PC-3 (cell line): ENCODE measurements around a stretch of chr15.

DNA sequence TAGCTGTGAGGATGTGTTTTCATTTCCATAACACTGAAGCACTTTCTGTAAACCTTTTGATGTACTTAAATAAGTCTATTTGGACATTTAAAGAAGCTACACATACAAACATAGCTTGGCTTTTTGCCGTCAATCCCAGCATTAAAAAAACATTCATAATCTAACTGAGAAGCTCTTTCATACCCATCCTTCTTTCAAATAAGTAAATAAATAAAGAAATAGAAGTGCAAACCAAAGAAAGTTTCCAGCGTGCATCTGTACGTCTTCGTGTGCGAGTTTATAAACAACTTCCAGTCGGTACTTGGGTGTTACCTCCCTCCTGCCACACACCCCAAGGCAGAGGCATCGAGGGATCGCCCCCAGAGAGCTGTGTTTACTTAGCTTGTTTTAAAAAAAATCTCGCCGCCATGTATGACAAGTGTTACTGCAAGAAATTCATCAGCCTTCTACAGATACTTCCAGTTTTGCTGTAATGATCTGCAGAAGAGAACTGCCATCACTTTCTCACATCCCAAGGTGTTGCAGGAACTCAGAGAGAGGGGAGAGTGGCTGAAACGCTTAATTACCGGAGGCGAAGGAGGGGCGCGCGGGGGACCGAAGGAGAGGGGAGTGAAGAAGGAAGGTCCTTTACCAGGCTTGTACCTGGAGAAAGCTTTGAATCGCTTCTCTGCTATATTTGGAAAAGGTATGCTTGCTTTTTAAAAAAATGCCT lies 9.0 kb upstream of the MEIS2 start:
- RAMPAGE, long total RNA: no peak

DNA sequence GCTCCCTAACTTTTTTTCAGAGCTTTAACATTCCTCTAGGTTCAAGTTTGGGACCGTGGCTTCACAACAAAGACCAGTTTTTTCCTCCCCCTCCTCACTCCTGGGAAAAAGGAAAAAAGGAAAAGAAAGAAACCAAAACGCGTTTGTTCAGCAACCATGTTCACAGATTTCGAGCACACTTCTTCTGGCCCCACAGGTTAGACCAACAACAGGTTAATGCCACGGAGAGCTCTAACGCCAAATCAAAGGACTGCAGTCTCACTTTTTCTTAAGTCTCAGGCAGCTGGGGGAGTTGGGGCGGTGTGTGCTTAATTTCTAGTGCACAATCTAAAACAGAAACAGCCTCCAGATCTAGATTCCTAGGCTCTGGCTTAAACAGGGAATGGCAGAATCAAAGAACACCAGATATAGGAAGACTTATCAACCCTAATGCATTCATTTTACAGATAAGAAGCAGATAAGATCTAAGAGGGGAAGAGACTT lies 139.1 kb downstream of the TMCO5A start:
- RAMPAGE, long total RNA: no peak

DNA sequence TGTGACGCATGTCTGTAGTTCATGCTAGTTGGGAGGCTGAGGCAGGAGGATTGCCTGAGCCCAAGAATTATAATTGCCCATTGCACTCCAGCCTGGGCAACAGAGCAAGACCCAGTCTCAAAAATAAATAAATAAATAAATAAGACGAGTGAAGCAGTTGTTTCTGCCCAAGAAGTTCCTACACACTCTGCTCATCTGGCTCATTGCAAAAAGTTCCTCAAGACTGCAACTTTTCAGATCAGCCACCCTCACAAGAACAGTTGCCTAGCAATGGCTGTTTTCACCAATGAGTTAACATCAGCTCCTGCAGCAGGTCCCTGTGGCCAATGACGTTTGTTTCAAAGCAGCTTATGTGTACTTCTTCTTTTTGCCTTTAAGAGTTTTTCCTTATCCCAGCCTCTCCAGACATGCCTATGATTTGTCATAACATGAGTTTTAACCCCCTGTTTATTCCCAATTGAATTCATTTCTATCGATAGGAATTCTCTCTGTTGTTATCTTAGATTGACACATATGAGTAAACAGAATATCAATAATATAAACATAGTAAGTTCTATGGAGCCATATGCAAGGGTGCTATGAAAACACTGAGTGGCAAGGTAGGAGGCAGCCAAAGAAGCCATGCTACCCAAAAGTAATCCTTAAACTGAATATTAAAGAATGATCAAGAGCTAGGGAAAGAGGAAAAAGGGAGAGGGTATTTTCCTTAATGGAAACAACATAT lies 118.3 kb upstream of the SPRED1 start:
- RAMPAGE, long total RNA: no peak

- RAMPAGE, long total RNA: no peak
Observed at GRCh38 chr15:38531470-38531854, 33.2 kb downstream of the RASGRP1 start.

DNA sequence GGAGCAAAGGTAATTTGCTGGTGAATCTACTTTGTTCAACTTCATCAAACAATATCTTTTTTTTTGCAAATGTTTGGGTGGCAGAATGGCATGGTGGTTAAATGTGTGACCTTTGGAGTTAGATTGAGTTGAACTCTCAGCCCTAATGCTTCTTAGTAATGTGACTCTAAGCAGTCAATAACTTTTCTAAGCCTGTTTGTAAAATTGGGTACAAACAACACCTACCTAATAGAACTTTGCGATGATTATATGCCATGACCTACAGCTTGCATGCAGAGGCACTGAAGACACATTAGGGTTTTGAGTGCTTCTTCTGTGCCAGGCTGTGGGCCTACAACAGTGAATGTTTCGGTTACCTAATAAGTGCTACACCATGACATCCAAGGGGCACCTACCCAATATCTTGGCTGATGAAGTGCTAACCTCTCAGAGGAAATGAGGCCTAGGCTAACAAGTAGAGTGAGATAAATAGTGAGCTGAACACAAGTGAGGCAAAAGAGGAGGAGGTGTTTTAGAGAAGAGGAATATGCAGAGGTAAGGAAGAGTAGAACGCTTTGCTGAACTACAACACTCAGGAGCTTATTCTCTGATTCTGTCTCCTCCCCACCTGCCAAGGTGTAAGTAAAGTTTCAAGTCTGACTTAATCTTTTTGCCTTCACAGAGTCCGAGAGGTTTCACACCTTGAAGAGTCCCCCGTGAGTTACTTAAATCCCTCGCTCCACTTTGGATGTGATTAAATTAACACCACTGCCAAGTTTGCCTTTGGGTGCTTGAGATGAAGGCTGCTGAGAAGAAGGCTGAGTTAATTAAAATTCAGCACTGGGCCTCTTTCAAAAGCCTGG lies 12.2 kb upstream of the RASGRP1 start:
- RAMPAGE, long total RNA: no peak

DNA sequence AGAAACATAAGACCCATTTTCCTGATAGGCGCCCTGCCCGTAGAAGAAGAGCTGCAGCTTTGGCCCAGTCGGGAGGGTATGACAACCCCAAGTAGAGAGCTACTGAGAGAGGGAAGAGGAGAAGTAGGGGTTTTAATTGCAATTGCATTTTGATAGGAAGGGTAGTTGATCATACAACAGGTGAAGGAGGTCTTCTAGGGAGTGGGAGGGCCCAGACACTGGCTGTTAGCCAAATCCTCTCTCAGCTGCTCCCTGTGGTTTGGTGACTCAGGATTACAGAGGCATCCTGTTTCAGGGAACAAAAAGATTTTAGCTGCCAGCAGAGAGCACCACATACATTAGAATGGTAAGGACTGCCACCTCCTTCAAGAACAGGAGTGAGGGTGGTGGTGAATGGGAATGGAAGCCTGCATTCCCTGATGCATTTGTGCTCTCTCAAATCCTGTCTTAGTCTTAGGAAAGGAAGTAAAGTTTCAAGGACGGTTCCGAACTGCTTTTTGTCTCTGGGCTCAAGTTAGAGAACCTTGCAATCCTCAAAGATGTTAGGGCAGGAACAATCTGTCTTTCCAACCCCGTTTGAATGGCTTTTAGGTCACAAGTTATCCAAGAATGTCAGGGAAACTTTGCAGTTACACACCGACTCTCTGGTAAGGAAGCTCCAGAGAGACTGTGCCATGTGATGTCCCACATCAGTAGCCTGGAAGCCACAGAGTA lies 408.8 kb upstream of the THBS1 start:
- RAMPAGE, long total RNA: no peak

DNA sequence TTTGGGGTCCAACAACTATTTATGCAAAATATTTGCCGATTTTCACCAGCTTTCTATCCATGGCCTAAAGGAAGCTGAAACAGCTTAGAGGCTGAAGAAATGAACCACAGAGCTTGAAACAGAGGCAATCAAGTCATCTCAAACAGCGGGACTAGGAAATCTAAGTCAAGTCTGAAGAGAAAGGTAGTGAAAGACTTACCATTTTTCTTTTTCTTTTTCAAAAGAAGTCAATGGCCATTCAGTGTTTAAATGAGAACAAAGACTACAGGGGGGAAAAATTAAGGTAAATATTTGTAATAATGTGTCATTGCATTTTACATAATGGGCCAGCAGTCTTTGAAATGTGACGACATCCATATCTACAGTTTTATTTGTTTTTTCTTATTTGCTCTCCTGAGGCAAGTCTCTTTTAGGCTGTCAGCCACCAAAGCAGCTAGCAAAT lies 307.2 kb upstream of the THBS1 start:
- RAMPAGE, long total RNA: no peak

DNA sequence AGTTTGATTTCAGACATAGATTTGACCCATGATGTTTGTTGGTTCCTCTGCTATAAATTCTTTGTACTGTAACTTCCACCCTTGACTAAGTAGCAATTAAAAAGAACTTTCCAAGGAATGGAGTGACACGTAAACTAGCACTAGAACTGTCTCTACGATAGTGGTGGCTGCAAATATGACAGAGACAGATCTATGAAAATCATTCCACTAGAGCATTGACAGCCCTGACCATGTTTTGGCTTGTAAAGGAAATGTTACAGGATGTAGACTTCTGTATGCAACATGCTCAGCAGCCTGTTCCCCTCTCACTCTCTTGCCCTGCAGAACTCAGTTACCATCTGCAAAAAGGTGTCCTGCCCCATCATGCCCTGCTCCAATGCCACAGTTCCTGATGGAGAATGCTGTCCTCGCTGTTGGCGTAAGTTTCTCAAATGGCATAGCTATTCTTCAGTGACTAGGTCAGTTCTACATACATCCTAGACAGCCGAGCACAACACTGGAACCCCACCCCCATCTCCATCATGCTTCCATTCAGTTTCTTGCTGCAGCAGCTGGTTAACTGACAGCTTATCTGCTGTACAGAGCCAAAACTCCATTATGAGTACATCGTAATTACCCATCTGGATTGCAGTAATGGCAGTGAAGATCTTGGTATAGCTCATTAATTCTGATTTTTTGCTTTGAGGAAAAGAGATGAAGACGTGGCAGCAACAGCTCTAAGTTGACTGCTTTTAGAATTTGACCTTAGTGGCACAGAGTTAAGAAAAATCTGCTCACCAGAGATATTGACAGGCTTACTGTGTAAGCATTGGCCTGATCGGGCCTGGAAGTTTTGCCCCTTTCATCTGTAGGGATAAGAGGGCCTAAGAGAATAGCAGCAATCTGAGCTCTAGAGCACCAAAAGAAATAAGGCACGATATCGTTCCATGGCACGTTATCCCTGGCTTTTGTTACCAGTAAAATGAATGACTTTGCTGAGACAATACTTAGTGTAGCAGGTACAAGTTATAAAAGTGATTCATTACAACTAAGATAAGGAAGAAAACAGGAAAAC lies 4.6 kb downstream of the THBS1 start:
- RAMPAGE, long total RNA: no peak

GRCh38 chr15:39593993-39594826 lies 13.3 kb downstream of the THBS1 start:
- RAMPAGE, long total RNA: no peak

GRCh38 chr15:39624552-39625364 lies 43.9 kb downstream of the THBS1 start:
- RAMPAGE, long total RNA: no peak

GRCh38 chr15:39996741-39997191 lies 42.2 kb downstream of the SRP14 start:
- RAMPAGE, long total RNA: no peak

- RAMPAGE, long total RNA: no peak
Observed at GRCh38 chr15:40069132-40069860, 30.3 kb upstream of the SRP14 start.

DNA sequence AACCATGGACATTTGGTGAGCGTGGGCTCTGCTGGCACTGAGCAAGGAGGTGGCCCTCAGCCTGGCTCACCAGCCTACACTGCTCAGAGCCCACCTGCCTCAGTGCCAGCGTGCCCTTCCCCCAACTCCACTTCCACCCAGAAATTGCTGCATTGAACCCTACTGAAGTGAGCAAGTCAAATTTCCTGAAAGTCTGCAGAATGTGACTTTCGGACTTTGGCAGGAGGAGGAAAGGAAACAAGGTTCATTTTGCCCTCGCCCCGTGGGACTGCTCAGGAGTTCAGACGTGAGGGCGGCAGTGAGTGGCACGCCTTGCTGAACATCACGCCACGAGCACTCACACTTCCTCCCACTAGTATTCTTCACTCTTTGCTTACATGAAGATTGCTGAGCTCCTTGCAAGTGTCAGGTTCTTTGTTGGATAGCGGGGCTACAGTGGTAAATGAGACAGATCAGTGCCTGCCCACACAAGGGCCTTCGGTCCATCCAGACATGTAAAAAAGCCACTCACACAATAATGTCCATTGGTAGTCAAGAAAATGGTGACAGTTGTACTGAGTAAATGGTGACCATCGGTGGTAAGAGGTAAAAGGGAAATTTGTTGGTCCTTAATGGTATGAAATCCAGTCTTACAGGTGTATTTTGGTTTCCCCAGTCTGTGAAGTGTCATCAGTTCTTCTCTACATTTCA lies 26.1 kb downstream of the BMF start:
- RAMPAGE, long total RNA: no peak

DNA sequence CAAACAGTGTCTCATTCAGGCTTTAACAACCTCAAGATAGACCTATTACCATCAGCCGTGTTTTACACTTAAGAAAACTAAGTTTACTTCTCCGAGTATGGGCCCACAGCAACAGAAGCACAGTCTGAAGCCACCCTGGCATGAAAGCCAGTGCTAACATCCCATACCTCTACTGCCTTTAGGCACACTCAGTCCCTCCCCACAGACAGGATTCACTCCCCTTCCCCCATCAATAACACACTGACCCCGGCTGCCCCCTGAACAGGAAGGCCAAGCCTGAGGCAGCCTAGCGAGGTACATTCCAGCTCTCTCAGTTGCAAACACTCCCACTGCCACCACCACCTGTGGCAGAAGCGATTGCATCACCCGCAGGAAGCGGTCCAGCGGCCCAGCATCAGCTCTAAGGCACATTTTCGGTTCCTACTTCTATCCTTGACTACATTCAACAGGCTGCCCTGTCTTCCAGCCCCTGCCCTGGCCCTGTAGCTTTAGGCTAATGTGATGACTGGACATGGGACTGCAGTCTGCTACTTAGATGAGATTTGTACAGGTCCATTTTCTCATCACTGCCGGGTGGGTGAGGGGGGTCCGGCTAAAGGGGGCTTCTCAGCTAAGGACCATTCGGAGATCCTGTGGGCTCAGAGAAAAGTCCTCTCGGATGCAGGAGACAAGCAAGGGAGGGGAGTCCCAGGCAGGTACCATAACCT lies 7.1 kb upstream of the BMF start:
- RAMPAGE, long total RNA: no peak

DNA sequence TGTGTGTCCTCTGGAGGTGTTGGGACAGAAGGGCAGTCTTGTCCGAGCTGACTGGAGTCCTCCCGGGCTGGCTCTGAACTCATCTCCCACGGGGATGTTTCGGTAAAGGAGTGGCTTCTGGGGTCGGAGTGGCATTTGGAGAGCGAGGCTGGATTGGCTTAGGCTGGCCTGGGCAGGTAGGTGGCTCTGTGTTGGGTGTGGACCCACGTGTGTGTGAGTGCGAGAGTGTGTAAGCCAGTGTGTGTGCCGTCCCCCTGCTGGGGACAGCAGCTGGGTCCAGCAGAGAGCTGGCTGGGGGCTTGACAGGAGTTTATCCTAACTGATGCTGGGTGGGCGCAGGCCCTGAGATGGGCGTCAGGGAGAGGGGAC lies 748 bp downstream of the PAK6 start:
- RAMPAGE, long total RNA: no peak

GRCh38 chr15:40301473-40302039 lies 6.2 kb downstream of the PLCB2 start:
- RAMPAGE, long total RNA: no peak

- RAMPAGE, long total RNA: no peak
Observed at GRCh38 chr15:40334447-40335251, 6.1 kb downstream of the CCDC9B start.

DNA sequence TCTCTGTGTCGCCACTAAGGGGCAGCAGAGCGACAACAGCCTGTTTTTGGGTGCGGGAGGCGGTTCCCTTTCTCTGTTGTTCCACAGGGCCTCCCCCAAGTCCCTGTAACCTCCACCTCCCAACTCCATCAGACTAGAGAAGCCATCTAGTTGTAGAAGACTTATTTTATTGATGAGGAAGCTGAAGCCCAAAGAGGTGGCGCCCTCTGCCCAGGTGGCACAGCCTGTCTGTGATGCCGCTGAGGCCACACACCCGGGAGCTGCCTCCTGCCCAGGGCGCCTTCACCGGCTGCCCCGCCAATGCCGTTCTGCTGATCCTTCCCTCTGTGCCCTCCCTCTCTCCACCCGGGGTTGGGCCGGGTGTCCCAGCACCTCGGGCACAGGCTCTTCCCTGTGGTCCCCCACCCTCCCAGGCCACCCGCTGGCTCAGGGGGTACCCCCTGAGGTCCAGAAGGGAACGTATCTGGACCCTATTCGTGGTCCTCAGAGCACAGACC lies 4.0 kb upstream of the CCDC9B start:
- RAMPAGE, long total RNA: no peak

DNA sequence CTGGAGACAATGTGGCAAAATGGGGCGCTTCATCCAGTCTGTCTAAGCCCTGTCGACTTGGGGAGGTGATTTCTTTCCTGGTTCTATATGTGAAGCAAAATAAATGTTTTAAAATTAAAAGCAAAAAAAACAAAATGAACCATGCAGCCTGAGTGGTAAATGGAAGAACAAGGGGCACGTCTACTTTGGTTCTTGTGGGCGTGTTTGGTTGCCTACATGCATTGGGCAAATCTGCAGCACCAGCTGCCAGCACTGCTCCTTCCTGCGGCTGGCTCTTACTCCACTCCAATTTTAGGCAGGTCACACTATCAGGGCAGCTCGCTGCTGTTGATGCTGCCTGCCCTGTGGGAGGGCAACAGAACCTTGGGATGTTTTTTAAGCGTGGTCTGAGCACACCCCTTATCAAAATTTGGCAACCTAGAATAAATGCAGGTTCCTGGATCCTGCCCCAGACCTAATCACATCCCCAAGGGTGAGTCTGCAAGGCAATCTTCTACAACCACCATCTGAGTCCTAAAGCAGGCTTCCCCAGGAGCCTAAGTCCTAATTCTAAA lies 15.7 kb downstream of the IVD start:
- RAMPAGE, long total RNA: no peak

DNA sequence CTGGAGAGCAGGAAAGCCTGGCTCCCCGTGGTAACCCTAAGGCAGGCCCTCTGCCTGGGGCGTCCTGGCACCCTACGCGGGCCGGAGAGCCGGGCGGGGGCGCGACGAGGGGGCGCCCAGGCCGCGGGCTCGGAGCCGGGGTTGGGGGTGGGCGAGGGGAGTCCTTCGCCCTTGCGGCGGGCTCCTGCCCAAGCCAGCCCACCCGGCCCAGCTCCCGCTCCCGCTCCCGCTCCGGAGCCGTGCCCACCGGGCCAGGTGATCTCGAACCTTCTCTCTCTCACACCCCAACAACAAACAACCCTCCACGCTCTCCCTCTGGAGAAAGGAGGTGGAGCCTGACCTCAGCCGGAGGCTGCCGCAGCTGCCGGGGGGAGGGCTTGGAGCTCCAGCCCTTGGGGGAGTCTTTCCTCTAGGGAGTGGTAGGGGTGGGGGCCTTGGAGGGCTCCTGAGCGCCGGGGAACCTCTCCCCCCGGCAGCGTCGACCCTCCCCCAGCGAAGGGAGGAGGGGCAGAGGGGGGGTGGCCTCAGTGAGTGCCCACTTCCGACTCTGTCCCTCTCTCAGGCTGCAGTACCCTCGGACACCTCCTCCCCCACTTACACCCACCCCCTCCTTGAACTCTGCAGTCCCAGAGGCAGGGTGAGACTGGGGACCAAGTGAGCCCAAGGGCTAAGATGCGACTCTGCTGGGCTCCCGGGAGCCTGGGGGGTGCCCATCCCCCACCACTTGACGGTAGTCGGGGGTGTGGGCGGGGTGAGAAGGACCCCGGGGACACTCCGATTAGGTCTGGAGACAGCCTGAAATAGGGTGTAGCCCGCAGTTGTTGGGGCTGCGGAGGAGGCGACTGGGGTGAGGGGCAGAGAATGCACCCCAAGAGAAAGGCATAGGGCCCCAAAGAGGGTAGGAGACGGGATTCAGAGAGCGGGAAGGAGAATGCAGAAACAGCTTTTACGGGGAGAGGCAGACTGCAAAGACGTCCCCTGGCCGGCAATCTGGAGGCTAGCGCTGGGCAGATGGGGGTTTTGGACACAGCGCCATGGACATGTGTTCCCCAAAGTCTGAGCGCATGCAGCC lies 4.4 kb upstream of the BAHD1 start:
- RAMPAGE, long total RNA: no peak